AG04450 (cell line): ENCODE results near the gene OR4D2.

GRCh38 chr17:58088919-58089140, 5.6 kb downstream of the DYNLL2 start:
- CAGE, long polyA plus RNA: no peak
- RRBS: no CpG with 5 or more reads among the region's 3 CpGs

DNA sequence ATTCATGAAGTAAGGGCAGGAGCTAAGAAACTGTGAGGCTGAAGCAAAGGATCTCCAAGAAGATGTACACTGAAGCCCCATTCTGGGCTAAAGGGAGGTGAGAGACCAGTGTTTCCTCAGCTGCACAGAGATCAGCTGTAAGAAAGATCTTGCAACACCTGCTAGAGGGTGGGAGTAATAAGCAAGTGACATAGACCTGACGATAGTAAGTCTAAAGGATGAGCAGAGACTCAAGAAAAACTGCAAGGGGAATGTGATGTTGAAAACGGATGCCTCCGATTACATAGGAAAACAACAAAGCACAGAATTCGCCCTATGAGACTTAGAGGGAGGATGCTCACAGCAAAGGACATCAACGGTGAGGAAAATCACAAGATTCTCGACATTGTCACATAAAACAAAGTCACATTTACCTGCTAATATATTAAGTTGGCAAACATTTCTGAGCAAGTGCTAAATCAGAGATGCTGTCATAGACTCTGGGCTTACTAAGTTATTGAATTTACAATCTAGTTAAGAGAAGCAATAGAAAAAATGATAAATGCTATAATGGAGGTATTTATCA, at the start of gene OR4D2:
OR4D2 (plus strand) TSS at position 287 of the 565 bp plus-strand sequence.
- CAGE, long polyA plus RNA: no peak
- RRBS: no CpG with 5 or more reads among the region's 6 CpGs

- CAGE, long polyA plus RNA: no peak
- RRBS: 5% methylated on average over 13 of the region's 56 CpGs
Measured at GRCh38 chr17:58249302-58250113, 11.1 kb downstream of the LPO start.

DNA sequence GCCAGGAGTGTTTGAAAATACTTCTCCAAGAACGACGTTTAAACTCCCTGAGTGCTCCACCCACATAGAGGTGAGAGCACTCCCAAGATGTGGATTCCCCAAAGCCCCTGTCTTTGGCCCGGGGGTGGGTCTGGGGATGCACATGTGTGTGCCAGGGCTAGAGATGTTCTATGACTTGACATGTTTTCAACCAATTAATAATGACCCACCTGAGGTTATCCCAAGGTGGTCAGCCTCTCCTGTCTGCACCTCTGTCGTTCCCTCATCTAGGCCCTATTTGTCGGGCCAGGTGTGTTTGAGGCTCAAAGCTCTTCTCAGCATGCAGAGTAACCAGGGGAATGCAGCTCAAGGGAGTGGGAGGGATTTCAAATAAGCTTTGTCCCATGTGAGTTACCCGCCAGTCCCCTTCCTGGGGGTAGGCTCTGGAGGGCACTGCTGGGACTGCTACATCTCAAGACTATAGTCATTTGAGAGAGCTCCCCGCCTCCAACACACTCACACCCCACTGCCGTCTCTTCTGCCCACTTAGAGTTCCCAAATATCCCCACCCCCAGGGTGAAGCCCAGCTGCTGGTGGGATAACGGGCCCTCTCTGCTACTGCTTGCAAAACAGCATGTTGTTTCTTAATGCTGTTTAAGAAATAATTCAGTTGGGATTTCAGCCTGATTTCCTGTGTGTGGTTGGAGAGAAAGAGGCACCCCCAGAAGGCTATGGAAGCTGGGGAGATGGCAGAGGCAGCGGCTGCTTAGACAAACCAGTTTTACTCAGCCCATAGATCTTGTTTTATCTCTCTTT, 3.8 kb upstream of the MPO start:
- CAGE, long polyA plus RNA: no peak
- RRBS: no CpG with 5 or more reads among the region's 10 CpGs

DNA sequence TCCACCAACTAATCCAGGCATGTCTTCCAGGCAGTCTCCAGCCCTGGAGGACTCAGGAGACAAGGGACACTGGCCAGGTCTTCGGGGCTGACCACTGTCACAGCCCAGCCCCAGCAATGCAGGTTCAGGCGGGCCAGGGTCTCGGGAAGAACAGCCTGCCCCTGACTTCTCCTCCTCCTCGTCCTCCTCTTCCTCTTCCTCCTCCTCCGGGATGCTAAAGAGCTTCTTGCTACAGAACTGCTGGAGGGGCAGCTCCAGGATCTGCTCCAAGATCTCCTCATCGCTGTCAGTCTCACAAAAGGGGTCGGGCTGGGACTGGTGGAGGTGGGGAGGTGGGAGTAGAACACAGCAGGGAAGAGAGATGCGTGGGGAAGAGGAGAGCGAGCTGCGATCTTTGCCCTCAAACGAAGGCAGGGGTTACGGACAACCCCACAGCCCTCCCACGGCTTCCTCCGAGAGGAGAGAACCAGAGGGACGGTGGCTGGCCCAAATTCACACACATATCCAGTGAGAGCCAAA, 19.5 kb downstream of the TSPOAP1 start:
- CAGE, long polyA plus RNA: no peak
- RRBS: no CpG with 5 or more reads among the region's 15 CpGs

DNA sequence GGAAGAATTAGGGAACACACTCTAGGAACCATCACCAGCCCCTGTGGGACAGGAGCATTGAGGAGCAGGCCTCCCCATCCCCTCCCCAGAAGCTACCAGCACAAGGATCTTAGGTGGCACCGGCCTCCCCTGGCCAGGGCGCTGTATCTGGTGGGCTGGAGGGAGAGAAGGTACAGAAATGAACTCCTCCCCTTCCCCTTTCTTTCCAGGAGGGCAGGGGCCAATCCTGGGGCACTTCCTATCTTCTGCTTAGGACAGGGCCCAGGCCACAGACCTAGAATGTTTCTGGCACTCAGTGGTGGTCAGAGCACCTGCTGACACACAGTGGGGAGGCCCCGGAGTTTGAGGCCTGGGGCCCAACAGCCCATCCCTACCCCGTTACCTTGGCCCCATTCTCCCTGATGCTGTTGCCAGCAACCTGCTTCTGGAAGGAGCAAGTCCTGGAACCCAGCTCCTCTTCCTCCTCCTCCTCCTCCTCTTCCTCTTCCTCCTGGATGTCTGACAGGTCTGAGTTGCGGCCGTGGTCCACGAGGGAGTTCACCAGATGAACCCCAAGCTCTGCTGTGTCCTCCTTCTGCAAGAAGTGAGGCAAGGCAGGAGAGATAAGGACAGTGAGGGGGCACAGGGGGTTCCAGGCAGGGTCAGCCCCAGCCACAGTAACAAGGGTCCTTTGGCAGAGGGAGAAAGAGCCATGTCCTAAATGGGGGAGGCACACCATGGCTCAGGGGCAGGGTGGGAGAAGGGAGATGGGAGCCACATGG, 18.8 kb downstream of the TSPOAP1 start:
- CAGE, long polyA plus RNA: no peak
- RRBS: no CpG with 5 or more reads among the region's 7 CpGs

- CAGE, long polyA plus RNA: no peak
- RRBS: 86% methylated on average over 2 of the region's 10 CpGs
Measured at GRCh38 chr17:58322260-58322886, 6.2 kb downstream of the TSPOAP1 start.

DNA sequence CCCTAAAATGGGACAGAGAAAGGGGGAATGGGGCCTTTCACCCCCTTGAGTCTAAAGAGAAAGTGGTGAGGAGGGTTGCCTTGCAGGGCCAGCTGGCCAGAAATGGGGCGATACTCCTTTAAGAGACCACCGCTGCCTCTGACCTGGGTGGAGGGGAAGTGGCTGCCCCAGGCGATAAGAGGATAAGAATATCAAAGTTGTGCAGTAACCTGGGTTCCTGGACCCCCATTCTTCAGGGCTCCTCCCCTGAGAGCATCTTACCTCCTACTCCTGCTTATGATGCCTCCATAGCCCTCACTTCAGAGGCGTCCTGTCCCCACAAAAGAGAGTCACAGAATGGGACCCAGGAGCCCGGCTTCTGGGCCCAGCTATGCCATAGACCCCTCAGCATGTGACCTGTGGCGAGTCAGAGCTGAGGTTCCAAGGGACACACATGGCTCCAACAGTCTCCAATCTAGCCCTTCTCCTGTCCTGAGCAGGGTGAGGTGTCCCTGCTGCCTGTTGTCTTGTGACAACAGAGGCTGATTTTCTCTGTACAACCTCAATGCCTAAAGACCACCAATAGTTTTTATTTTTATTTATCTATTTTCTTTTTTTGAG, 5.3 kb upstream of the TSPOAP1 start:
- CAGE, long polyA plus RNA: no peak
- RRBS: no CpG with 5 or more reads among the region's 6 CpGs

- CAGE, long polyA plus RNA: no peak
- RRBS: no CpG with 5 or more reads among the region's 2 CpGs
Measured at GRCh38 chr17:58335812-58336285, 7.3 kb upstream of the TSPOAP1 start.

DNA sequence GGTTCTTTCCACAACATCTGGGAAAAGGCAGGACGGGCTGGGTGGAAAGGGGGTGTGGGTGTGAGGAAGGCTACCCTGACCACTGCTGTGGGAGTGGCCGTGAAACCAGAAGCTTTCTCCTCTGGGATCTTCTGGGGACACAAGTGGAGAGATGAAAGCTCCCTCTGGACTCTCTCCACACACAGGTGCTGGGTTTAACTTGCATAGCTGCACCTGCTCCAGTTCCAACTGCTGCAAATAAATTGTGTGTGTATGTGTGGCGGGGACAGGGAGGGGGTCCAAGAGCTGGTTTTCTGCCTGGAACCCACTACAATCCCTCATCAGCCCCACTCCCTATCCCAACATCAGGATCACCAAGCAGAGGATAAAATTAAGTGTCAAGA, 8.1 kb upstream of the TSPOAP1 start:
- CAGE, long polyA plus RNA: no peak
- RRBS: no CpG with 5 or more reads among the region's 3 CpGs

- CAGE, long polyA plus RNA: no peak
- RRBS: 33% methylated on average over 28 of the region's 78 CpGs
Measured at GRCh38 chr17:58487420-58488165, 615 bp downstream of the HSF5 start.

- CAGE, long polyA plus RNA: no peak
- RRBS: no CpG with 5 or more reads among the region's 11 CpGs
Measured at GRCh38 chr17:59093541-59094234, 13.0 kb downstream of the TRIM37 start.

- CAGE, long polyA plus RNA: no peak
- RRBS: no CpG with 5 or more reads among the region's 4 CpGs
Measured at GRCh38 chr17:59163408-59163797, 7.9 kb downstream of the PRR11 start.

- CAGE, long polyA plus RNA: no peak
Measured at GRCh38 chr17:59287612-59287831, 43.9 kb upstream of the YPEL2 start.

DNA sequence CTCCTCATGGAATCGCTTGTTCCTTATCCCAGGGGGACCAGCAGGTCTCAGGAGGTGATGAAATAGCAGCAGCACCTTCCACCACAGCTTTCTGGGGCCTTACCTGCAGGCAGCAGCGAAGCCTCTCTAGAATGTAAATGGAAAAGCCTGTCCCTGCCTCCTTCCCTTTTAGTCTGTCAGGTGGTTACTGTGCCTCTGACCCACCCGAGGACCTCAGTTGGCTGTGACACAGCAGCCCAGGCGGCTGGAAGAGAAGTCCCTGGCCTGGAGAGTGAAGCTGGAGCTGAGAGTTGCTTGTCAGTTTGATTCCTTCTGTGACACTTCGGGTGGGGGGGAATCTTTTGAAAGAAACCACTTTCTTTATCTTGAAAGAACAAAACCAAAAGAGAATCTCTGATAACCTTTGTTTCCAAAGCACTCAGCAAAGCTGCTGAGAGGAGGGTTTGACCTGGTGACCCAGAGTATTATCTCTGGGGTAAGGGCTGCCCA, 33.8 kb downstream of the YPEL2 start:
- CAGE, long polyA plus RNA: no peak
- RRBS: no CpG with 5 or more reads among the region's 5 CpGs

DNA sequence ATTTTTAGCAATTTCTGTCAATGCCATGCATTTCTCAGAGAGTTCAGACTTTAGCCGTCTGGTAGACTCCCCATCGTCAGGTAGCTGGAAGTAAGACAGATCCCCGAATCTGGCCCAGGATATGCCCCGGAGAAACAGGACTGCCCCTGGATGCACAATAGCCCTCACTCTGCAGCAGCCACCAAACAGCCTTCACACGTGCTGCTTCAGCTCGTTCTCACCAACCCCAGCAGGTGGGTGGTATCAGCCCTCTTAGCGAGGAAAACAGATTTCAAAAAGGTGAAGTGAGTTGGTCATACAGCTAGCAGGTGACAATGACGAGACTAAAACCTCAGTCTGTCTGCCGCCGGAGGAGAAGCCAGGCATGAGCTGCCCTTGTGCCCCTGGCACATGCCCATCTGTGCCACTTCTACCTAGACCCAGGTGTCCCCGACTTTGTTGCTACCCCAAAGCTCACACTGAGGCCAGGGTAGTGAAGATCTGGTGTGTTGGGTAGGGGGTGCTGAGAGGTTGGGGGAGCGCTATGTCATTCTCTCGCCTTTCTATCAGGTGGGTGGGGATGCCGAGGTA, 92.5 kb downstream of the YPEL2 start:
- CAGE, long polyA plus RNA: no peak
- RRBS: no CpG with 5 or more reads among the region's 14 CpGs

GRCh38 chr17:59431508-59432090, 100.1 kb downstream of the YPEL2 start:
- CAGE, long polyA plus RNA: no peak
- RRBS: no CpG with 5 or more reads among the region's 3 CpGs

DNA sequence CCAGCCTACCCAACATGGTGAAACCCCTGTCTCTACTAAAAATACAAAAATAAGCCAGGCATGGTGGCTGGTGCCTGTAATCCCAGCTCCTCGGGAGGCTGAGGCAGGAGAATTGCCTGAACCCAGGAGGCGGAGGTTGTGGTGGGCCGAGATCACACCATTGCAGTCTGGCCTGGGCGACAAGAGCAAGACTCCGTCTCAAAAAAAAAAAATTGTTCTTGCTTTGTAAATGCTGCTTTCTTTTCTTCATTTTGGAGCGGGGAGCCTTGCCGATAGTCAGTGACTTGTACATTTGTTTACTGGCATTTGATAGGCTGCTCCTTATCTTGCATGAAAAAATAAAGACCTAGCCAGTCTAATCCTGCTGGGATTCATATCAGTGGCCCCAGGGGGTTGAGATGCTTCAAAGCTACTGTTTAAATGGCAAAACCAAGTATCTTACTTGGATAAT, 3.3 kb upstream of the CLTC start:
- CAGE, long polyA plus RNA: no peak
- RRBS: no CpG with 5 or more reads among the region's 7 CpGs

GRCh38 chr17:59627447-59628347, 8.0 kb downstream of the CLTC start:
- CAGE, long polyA plus RNA: no peak
- RRBS: no CpG with 5 or more reads among the region's 5 CpGs

GRCh38 chr17:59783234-59783546, 75.7 kb downstream of the VMP1 start:
- CAGE, long polyA plus RNA: no peak
- RRBS: no CpG with 5 or more reads among the region's 2 CpGs